LHCN-M2 (cell line): ENCODE measurements around a stretch of chr17.

GRCh38 chr17:66227823-66228125, 1.4 kb downstream of the APOH start:
- RAMPAGE, long total RNA, result no peak

DNA sequence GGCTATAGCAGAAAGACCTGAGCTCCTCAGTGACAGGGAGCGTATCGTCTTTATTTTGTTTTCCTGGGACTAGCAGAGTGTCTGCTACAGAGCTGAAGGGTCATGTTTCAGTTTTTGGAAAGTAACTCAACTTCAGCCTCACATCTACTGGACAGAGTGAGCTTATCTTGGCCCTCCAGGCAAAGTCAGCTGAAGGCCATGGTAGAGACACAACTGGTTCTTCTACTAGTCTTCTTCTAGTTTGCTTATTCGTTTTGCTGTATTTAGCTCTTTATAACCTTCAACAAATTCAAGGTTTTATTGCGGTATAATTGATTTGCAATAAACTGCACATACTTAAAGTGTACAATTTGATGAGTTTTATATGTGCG, 6.2 kb upstream of the PRKCA start:
- RAMPAGE, long total RNA, result no peak

GRCh38 chr17:66353878-66354158, 51.4 kb downstream of the PRKCA start:
- RAMPAGE, long total RNA, result no peak

DNA sequence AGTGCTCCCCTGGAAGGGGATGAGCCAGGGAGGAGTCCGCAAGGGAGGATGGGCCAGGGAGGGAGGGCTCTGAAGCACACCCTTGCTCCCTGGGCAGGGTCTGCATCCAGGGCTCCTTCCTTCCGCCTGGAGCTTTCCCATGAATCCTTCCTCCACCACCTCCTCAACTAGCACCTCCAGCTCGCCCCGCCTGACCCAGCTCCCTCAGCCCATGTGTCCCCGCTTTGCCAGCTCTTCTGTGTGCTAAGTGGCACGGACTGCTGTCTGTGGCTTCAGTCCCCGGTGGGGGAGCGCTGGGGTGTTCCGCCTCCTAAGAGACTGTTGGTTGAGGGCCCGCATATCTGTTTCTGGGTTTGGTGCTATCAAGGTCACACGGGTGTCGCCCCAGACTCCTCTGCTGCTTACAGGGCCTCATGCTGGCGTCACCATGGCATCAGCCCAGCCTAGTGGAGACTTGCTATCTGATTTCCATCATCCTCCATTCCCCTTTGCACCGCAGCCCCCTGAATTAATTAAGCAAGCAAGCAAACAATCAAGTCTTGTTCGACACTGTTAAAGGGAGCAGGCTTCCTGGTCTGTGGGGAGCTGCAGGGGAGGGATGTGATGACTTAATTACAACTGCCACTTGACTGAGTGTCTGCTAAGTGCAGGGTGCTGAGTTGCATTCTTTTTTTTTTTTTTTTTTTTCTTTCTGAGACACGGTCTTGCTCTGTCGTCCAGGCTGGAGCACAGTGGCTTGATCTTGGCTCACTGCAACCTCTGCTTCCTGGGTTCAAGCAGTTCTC, 71.8 kb downstream of the PRKCA start:
- RAMPAGE, long total RNA, result no peak

- RAMPAGE, long total RNA, result no peak
These were observed 231.2 kb downstream of the PRKCA start for GRCh38 chr17:66533625-66534075.

- RAMPAGE, long total RNA, result no peak
These were observed 161.4 kb upstream of the CACNG5 start for GRCh38 chr17:66673431-66674091.

DNA sequence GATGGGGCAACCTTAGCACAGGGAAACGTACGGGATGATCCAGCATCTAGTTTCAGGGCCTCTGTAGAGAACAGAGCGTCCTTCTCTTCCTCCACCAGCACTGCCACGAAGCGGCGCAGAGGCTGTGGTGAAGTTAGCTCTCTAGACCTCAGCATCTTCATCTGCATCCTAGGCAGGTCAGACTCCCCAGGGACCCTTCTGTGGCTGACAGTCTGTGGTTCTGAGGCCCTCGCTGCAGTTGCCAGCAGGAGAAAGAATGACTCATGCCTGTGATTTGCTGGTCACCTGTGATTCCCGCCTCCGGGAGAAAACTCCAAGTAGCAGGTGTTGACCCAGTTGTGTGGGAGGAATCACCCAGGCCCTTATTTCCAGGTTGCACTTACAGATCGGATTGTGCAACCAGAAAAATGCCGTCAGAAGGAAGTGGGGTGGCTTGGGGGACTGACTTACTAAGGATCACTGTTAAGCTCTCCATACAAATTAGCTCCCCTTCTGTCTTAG, 117.3 kb upstream of the CACNG5 start:
- RAMPAGE, long total RNA, result no peak

DNA sequence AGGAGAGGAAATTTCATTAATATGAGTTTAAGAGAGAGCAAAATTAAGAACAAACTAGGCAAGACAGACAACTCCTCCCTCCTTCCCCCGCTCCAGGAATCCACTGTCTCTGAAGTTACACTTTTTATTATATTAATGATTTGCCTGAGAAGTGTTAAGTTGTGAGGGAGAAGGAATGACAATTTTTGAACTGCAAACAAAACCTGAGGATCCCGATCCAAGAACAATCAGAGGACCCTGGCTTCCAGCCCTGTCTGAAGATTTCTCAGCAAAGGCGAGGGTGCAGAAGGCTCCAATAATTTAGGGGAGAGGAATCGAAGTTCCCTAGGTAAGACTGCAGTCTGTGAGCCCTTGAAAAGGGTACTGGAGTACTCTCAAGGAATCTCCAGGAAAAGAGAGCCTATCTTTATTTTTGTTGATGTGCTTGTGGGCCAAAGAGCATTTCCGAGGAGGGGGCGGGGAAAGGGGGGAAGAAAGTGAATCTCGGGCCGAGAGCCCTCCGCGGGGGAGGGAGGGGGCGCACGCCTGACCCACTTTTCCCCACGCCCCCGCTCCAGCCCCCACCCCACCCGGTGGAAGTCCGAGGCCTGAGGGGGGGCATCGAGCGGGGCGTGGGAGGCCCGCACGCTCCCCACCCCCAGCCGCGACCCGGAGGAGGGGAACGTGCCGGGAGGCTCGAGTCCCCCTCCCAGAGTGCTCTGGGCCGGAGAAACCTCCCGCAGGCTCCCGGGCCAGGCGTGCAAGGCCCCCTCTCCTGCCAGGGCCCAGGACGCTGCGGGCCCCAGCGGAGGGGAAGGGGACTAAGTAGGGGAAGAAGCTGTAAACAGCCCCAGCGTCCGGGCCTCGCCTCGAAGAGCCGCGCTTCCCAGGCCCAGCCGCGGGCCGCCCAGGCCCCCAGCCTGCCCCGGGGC, 615 bp downstream of the HELZ start:
- RAMPAGE, long total RNA, result no peak

GRCh38 chr17:67322118-67322643, 44.2 kb downstream of the PSMD12 start:
- RAMPAGE, long total RNA, result no peak

GRCh38 chr17:67569967-67570716, 147.6 kb upstream of the NOL11 start:
- RAMPAGE, long total RNA, result no peak

DNA sequence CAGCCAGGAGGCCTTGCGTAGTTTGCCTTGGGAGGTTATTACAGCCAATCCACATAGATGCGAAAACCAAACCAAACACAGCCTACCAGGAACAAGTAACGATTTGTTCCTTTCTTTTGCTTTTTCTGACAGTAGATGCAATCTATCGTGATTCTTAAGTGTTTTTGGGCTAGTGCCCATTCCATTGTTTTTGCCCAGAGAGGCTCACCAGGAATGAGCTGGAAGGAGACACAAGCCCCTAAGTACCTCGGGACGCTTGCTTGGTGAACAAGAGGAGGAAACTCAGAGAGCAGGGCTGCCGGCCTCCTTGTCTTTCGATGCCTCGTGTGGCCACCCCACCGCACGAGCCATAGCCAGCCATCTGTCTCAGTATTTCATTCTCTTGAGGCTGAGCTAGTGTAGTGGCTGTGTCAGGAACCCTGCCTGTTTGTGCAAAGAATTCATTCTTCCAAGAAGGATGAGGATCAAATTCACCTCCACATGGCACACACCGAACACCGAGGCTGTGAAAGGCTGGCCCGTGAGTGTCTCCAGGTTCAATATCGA, 102.5 kb upstream of the NOL11 start:
- RAMPAGE, long total RNA, result no peak

GRCh38 chr17:67633571-67634027, 84.1 kb upstream of the NOL11 start:
- RAMPAGE, long total RNA, result no peak

- RAMPAGE, long total RNA, result no peak
These were observed 60.4 kb upstream of the NOL11 start for GRCh38 chr17:67657396-67657622.

DNA sequence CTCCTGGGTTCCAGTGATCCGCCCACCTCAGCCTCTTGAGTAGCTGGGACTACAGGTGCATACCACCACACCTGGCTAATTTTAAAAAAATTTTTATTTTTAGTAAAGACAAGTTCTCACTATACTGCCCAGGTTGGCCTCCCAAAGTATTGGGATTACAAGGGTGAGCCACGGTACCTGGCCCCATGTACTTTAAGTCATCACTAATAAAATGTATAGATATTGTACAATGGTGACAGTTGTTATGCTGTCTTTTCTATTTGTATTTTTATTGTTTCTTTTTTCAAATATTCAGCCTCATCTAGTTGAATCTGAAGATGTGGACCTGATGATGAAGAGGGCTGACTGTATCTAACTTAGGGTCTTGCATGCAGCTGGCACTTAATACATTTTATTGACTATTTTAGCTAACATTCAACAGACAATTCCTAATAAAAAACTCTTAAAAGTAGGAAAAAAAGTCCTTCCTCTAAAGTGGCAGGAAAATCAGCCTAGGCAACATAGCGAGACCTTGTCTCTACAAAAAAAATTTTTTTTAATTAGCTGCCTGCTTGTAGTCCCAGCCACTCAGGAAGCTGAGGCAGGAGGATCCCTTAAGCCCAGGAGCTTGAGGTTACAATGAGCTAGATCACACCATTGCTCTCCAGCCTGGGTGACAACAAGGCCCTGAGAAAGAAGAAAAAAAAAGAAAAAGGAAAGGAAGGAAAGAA, 88.0 kb downstream of the KPNA2 start:
- RAMPAGE, long total RNA, result no peak

- RAMPAGE, long total RNA, result no peak
These were observed 50.5 kb upstream of the AMZ2 start for GRCh38 chr17:68197209-68197780.

- RAMPAGE, long total RNA, result no peak
These were observed 11.1 kb downstream of the ARSG start for GRCh38 chr17:68302457-68302720.

DNA sequence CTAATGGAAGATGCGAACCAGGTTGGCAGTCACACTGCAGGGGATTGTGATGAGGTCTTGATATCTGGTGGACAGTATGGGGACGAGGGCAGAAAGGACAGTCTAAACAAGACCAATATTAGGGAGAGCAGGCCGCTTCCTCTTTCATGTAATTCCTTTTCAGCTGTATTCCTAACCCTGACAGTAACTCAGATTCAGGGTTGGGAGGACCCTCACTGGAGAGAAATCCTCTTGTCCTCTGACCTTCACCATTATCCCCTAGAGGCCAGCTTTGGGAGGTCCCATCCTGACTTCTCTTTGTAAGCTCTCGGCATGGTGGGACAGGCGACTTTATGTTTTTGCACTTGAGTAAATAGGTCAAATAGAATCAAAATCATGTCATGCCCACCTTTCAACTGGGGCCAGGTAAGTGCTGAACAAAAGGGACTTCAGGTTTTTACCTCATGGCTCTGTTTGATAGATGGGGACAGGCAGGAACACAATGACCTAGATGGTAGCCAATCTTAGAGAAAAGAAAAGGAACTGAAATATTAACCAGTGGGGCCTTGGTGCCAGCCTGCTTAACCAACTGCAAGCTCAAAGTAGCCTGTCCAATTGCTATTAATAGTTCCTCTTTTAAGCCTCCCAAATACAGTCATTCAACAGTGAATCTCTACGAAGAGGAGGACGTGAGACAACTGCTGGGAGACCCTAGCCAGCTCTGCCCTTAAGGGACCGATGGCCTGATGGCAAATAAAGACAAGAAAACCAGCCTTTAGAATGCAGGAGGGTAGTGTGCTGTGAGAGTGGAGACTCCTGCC, 27.9 kb downstream of the ARSG start:
- RAMPAGE, long total RNA, result no peak

DNA sequence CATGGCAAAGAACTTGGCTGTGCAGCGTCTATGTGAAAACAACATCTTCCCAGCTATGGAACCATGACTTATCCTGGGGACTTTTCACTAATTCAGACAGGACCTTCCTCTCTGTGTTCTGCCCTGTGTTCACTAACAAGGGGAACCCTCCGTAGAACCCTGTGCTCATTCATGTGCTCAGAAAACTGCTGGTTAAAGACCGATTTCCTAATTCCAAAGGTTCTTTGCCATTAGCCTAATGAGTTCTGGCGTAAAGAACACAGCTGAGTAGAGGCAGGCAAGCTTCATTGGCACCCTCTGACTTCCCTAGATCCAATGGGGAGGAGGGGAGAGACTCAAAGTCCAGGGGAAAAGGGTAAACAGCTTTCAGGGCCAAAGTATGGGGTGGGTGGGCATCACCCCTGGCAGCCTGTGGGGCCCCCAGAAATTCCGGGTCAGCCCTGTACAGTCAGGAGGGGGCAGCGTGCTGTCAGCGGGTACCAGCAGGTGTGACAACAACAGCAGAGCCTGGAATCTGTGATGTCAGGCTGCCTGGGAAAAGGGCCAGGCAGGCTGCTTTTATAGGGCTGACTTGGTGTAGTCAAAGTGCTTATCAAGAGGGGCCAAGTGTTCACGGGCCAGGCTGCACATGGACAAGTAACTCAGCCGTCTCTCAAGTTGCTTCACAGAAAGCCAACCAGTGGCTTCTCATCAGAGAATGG, 71.0 kb downstream of the WIPI1 start:
- RAMPAGE, long total RNA, result no peak

DNA sequence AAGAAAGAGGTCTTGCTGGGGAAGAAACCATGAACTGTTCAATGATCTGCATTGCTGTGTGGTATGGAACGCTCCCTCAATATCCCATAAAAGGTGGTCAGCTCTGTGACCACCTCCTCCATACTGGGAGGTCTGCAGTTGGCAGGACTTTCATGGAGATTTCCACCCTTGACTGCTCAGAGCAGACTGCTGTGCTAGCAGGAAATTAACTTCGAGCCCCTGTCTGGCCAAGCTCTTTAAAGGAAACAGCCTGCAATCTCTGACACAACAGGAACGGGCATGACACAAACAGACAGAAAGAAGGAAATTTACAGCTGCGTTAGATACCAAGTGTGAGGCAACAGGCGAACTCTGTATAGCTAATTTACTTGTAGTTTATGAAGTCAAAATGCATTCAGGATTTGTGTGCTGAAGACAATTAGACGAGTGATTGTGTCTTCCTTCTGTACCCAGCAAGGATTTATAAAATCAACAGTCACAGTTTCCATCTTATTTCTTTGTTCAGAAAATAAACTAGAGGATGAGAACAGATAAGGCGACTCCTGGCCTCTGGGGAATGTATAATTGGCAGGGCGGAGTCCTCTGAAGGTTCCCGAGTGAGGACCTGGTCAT, 16.2 kb downstream of the WIPI1 start:
- RAMPAGE, long total RNA, result no peak

DNA sequence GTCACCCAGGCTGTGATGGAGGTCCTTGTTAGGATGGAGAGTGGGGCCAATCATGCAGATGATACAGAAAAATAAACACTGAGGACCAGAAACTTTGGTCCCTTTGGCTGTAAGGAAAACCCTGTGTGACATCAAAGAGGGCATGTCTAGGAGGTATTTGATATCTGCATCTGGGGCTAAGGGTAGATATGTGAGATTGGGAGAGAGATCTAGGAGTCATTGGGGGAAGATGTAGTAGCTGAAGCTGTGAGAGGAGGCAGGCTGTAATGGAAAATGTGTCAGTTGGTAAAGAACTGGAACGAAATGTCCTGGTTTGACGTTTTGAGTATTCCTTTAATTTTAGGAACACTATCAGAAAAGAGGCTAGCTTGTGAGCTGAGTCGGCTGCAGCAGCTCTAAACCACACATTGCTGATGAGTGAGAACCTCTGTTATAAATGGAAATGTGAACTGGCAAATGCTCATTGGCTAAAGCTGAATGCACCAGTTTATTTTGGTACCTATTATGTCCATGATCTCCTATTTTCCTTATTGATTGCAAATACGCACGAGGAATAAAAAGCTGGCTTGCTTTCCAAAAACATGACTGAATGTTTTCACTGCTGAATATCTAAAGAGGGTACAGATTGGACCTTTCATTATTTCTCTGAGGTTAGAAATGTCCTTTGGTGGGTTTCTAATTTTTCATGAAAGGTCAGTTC, 11.0 kb upstream of the WIPI1 start:
- RAMPAGE, long total RNA, result no peak